ENCODE measurements around a stretch of chr9.

DNA sequence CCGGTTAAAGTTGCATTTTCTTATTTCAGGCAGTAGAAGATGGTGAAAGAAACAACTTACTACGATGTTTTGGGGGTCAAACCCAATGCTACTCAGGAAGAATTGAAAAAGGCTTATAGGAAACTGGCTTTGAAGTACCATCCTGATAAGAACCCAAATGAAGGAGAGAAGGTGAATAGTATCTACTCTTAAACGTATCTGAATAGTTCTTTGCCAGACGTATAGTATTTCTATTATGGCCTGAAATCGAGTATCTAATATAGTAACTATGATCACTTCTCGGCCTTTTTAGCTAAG is 1.3 kb downstream of the DNAJA1 start:
- RRBS = no CpG with 5 or more reads among the region's 6 CpGs

GRCh38 chr9:33071587-33071968 is 4.9 kb downstream of the SMU1 start:
- RRBS = no CpG with 5 or more reads among the region's 5 CpGs

GRCh38 chr9:33125681-33126696 is 41.1 kb downstream of the B4GALT1 start:
- RRBS = no CpG with 5 or more reads among the region's 8 CpGs

GRCh38 chr9:33158928-33159980 is 7.9 kb downstream of the B4GALT1 start:
- RRBS = no CpG with 5 or more reads among the region's 10 CpGs

DNA sequence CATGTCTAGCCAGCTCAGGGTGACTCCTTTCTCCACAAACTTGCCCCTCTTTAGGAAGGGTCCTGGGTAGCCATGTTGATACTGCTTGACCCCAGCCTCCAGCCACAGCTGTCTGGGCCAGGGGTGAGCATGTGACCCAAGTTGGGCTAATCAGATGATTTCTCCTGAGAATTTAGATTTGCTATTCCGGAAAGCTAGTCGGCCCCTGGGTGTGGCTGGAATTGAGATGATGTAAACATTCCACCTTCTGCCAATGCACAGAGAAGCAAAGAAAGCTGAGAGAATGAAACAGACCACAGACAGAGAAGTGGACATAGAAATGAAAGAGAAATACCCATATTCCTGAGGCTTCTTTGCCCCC is 17.8 kb upstream of the B4GALT1 start:
- RRBS = no CpG with 5 or more reads among the region's 2 CpGs

- RRBS = no CpG with 5 or more reads among the region's 3 CpGs
Observed at GRCh38 chr9:33227002-33227212, 13.1 kb upstream of the SPINK4 start.

DNA sequence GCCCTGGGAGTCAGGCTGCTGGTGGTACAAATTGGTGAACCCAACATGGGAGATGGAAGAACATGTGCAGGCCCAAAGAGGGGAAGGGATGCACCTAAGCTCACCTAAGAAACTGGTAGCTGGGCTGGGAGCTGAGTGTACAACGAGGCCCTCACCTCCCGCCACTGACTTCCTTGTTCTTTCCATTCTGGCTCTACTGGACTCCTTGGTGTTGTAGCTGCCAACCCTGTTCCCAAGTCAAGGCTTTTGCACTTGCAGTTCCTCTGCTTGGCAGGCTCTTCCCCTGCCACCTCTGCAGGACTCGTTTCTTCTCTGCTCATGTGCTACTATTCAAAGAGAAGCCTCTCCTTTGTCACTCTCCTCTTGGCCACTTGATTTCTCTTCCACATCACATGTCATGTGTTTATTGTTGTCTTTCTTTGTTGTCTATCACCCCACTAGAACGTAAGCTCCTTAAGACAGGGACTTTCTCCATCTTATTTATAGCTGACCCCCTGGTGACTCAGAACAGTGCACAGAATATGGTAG is 5.4 kb upstream of the SPINK4 start:
- RRBS = no CpG with 5 or more reads among the region's 4 CpGs

GRCh38 chr9:33253378-33253988 is 11.0 kb downstream of the BAG1 start:
- RRBS = no CpG with 5 or more reads among the region's 6 CpGs

DNA sequence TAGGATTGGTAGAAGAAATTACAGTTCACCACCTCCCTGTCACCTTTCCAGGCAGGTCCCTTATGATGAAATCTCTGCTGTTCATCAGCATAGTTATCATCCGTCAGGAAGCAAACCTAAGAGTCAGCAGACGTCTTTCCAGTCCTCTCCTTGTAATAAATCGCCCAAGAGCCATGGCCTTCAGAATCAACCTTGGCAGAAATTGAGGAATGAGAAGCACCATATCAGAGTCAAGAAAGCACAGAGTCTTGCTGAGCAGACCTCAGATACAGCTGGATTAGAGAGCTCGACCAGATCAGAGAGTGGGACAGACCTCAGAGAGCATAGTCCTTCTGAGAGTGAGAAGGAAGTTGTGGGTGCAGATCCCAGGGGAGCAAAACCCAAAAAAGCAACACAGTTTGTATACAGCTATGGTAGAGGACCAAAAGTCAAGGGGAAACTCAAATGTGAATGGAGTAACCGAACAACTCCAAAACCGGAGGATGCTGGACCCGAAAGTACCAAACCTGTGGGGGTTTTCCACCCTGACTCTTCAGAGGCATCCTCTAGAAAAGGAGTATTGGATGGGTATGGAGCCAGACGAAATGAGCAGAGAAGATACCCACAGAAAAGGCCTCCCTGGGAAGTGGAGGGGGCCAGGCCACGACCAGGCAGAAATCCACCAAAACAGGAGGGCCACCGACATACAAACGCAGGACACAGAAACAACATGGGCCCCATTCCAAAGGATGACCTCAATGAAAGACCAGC is 4.4 kb downstream of the NFX1 start:
- RRBS = no CpG with 5 or more reads among the region's 11 CpGs

GRCh38 chr9:33391052-33391986 is 11.0 kb downstream of the AQP7 start:
- RRBS = no CpG with 5 or more reads among the region's 13 CpGs

GRCh38 chr9:33392890-33393262 is 9.5 kb downstream of the AQP7 start:
- RRBS = no CpG with 5 or more reads among the region's 7 CpGs

- RRBS = no CpG with 5 or more reads among the region's 21 CpGs
Observed at GRCh38 chr9:33441527-33442566, 5.5 kb downstream of the AQP3 start.

GRCh38 chr9:33458173-33458854 is 10.9 kb upstream of the AQP3 start:
- RRBS = no CpG with 5 or more reads among the region's 6 CpGs

DNA sequence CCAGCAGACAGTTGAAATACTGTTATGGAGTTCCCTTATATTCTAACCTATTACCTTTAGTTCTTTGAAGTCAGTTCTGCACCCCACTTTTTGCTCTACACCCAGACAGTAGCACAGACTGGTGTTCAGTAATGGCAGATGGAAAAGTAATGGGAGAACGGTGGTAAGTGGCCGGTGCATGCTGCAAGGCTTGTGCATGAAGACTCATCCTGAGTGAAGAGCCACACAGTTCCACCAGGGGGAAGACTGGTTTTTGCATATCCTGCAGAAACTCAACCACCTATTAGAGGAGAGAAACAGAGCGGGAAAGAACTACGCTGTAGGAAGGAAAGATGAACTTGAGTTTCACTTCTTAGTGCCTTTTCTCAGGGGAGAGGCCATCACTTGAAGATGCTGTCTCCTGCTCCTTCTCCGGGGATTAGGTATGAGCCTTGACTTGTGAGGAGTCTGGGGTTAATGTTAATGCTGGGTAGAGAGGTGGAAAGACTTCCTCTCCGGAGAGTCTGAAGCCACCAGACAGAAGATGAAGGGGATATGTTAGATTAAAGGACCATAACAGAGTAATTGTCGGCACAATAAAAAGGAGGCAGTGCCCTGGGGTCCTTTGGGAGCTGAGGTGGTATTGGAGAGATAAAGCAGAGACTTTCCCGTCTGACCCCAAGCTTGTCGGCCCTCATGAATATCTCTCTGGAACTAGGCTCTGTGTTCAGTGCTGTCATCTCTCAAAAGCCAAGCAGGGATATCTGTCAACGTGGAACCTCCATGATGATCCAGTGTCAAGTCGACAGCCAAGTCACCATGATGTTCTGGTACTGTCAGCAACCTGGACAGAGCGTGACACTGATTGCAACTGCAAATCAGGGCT is 9.3 kb upstream of the PRSS3 start:
- RRBS = 73% methylated on average over 2 of the region's 12 CpGs

GRCh38 chr9:33878396-33878761 is 61.4 kb downstream of the UBE2R2 start:
- RRBS = no CpG with 5 or more reads among the region's 6 CpGs

GRCh38 chr9:33911734-33912306 is 94.9 kb downstream of the UBE2R2 start:
- RRBS = no CpG with 5 or more reads among the region's 2 CpGs

- RRBS = no CpG with 5 or more reads among the region's 4 CpGs
Observed at GRCh38 chr9:33982097-33982507, 66.6 kb downstream of the UBAP2 start.

GRCh38 chr9:34016949-34017440 is 31.7 kb downstream of the UBAP2 start:
- RRBS = no CpG with 5 or more reads among the region's 5 CpGs

DNA sequence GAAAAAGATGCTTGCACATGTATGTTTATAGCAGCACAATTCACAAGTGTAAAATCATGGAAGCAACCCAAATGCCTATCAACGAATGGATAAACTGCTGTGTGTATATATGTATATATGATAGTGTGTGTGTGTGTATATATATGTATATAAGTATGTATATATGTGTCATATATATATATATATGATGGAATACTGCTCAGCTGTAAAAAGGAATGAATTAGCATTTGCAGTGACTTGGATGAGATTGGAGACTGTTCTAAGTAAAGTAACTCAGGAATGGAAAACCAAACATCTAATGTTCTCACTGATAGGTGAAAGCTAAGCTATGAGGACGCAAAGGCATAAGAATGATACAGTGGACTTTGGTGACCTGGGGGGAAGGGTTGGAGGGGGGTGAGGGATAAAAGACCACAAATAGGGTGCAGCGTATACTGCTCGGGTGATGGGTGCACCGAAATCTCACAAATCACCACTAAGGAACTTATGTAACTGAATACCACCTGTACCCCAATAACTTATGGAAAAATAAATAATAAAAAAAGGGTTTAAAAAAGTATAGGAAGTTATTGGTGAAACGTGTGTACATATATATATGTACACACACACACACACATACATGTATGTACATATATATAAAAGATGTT is 36.4 kb downstream of the UBAP1 start:
- RRBS = no CpG with 5 or more reads among the region's 6 CpGs

DNA sequence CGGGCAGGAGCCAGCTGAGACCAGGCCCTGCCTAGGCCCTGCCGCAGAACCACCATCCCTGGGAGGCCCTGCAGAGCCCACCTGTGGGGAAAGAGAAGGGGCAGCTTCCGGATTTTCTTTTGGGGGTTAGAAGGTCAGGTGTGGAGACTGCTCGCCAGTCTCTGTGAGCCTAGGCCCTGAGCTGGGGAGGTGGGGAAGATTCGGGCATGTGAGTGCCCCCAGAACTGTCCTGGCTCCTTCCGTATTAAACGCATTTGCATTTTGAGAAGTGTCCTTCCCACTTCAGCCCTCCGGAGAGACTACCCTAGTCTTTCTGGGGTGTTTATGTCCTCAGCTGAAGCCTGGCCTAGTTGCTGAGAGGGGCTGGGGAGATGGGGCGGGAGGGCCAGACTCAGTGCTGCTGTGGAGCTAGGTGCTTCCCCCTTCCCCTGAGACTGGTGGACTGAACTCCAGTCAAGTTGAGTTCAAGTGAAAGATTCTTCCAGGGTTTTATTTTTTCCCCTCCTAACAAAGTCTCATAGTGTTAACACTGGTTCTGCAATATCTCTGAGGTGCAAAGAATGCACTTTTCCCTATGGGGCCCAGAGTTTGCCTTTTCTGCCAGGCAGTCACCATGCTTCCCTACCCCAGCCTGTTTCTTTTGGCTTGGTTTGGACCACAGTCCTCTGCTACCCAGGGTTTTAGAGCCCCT is 72.8 kb downstream of the UBAP1 start:
- RRBS = no CpG with 5 or more reads among the region's 9 CpGs